ENCODE measurements around the gene DYNLL1.

DNA sequence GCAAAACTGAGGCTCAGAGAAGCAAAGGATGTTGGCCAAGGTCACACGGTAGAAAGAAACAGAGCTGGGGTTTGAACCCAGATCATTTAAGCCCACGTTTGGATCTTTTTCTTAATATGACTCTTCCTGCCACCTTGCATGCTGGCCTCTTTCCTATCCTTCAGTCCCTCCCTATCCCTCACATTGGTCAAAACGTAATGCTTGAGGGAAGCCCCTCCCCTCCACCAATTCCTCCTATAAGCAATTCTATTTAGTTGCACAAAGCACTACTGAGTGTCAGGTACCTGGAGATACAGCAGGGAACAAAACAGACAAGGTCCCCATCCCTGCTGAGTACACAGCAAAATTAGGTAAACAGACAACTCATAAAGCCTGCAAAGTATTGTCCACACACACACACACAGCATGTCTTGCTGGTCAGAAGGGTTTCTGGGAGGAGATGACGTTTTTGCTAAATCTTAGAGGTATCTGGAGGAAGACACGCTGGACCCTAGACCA, 179.2 kb downstream of the KSR2 start:
- PRO-cap = no peak

- PRO-cap = unidirectional peak, minus-strand start at chr12:118035387
Measured at GRCh38 chr12:118034703-118035883, 18.6 kb downstream of the RFC5 start.

GRCh38 chr12:118063605-118064724, 3.0 kb upstream of the WSB2 start:
- PRO-cap = no peak

- PRO-cap = no peak
Measured at GRCh38 chr12:118160017-118160463, 24.1 kb downstream of the PEBP1 start.

- PRO-cap = no peak
Measured at GRCh38 chr12:119168947-119169505, 9.7 kb upstream of the HSPB8 start.

- PRO-cap = no peak
Measured at GRCh38 chr12:119198395-119198902, 19.7 kb downstream of the HSPB8 start.

- PRO-cap = no peak
Measured at GRCh38 chr12:119444472-119444827, 109.9 kb downstream of the CCDC60 start.

DNA sequence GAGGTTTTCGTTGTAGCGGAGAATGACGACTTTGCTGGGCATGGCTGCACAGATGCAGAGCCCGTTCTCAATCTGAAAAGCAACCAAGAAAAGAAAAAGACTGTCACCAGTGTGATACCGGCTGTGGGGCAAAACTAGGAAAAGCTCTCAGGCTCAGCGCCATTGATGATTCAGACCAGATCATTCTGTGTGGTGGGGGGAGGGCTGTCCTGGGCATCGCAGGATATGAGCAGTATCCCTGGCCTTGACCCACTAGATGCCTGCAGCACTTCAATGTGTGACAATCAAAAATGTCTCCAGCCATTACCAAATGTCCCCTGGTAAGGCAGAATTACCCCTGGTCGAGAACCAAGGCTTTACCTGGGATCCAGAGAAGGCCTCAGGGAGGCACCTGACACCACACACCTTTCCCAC, 36.5 kb downstream of the PRKAB1 start:
- PRO-cap = no peak

DNA sequence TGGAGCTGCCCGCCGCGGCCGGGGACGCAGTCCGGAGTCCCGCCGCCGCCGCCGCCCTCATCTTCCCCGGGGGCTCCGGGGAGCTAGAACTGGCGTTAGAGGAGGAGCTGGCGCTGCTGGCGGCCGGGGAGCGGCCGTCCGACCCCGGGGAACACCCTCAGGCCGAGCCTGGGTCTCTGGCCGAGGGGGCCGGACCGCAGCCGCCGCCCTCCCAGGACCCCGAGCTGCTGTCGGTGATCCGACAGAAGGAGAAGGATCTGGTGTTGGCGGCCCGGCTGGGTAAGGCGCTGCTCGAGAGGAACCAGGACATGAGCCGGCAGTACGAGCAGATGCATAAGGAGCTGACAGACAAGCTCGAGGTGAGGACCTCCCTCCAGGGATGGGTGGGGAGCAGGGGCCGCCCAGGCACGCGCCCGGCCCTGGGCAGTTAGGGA, 920 bp downstream of the BICDL1 start:
- PRO-cap = no peak

- PRO-cap = no peak
Measured at GRCh38 chr12:120007261-120007797, 18.3 kb downstream of the BICDL1 start.

DNA sequence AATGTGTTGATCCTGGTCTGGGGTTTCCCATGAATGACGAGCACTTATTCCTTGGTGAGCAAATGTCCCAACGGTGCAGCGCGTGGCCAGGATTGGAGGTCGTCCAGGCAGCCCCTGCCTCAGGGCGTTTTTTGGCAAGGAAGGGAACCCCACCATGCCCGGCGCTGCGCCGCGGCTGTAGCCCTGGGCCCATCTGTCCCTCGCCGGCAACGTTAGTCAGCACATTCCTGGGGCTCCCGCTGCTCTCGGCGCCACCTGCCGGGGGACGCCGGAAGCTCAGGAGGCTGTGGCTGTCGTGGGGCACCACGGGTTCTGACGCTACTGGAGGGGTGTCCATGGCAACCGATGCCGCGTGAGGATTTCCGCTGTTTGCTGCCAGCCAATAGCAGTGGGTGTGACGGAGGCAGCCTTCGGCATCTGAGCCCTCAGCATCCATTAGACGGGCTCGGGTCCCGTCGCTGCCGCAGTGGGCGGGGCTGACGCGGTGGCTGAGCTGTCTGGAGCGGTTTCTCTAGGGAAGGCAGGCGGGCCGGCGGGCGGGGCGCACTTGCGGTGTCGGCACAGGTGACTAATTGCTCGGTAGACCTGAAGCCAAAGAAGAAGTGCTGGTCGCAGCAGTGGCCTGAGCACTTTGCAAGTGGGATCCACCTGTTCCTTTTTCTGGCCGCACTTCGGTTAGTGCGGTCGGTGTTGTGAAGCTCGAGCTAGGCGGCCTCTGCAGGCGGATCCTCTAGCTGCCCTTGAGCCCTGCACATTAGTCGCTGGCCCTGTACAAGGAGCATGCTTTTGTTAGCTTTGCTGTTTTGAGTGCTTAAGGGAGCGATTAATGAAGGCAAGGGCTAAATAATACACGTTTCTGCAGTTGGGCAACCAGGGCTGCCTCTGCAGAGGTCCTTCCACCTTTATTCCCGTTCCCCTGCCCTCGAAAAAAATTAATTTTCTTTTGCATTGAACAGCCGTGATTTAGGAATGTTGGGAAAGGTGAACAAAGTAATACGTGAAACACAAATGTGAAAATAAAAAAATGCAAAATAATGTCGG, 29.4 kb downstream of the RAB35 start:
- PRO-cap = bidirectional peak, plus-strand start at position 514 of the sequence, minus-strand start at position 195 of the sequence

GRCh38 chr12:120092723-120093720, 23.5 kb downstream of the RAB35 start:
- PRO-cap = no peak

GRCh38 chr12:120096308-120097391, 19.9 kb downstream of the RAB35 start:
- PRO-cap = no peak

DNA sequence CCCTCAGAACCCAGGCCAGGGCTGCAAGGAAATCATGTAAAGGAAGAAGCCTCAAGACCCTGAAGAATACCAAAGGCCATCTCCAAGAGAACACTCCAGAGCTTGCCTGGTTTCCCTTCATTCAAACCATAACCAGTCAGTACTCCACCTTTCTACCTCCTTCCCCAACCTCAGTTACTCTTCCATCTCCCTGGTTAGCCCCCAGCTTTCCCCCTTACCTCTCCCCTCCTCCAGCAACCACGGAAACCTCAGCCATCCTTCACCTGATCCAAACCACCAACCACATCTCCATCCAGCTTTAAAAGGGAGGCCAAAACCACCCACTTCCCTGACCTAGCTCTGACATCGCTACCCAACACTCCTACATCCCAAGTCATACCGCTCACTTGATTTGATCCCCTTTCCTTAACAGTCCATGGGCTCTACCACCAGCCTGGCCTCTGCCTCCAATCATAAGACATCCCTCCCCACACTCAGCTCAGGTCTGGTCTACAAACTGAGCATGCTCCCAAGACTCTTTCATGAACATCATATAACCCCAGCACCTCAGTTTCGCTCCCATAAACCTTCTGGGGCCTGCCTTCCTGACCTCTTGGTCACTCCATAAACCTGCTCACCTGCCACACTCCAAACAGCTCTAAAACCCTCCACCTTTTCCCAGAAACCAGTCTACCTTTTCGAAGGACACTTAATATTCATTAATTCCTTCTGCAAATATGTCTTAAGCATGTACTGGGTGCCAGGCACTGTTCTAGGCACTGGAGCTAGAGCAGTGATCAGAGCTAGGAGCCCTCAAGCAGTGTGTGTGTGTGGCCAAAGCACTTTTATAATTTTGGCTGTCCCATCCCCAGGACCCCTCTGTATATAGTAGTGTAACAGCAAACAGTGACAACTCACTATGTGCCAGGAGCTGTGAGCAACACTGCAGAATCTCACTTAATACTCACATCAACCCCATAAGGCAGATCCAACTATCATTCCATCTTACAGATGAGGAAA, 1.3 kb downstream of the RAB35 start:
- PRO-cap = no peak

DNA sequence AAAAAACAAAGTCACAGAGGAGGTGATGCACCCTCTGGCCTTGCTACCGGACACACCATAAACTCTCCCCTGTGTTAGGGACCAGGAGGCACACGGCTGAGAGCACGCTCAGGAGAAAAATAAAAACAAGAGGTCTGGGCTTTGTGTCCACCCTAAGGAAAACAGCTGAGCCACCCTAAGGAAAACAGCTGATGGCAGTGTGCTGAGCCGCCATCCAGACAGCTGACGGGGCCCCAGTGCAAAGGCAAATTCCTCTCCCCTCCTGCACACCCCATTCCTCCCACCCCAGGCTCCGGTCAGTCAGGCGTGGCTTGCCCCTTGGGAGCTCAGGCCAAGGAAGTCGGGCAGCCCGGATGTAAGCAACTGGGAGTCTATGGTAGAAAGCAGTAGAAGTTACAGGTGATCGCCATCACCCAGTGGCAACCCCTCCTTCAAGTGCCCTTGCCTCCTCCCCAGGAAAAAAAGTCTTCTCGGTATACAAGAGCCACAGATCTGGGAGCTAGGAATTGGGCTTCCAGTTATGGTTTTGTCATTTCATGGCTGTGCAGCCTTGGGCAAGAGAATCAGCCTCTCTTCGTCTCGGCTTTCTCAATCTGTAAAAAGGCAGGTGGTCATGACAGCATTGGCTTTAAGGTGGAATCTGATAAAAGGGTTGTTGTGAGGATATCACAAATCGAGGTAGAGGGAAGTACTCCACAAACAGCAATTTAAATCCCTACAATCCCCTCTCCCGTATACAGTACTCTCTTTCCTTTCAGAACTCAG, 2.3 kb downstream of the PXN start:
- PRO-cap = no peak

DNA sequence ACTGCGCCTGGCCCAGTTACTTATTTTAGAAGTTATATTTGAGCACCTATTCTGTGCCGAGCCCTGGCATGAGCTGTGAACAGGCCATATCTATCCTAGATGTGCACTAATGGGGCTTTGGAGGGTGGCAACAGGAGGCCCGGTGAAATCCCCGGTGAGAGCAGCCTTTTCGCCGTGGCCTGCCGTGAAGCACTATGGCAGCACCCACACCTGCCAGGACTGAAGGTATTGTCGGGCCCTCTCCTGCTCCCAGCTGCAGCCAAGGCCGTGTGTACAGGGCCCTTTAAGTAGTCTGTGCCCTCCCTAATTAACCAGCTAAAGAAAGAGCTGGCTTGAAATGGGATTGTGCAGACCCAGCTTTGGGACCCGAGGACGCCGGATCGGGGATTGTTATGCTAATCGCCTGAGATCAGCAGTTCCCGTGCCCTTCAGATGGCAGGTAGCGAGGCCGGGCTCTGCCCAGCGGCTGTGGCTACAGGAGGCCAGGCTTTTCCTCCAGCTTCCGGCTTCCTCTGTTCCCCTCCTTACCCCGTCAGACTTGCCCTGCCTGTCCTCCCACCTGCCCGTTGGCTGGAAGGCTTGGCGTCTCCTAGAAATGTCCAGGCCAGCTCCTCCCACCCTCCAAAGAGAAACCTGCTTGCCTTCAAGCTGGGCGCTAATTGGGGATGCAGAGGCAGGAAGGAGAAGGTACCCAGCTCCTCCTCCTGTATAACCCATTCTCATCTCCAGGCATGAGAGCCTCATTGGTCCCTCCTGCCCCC, 25.5 kb upstream of the MSI1 start:
- PRO-cap = no peak

DNA sequence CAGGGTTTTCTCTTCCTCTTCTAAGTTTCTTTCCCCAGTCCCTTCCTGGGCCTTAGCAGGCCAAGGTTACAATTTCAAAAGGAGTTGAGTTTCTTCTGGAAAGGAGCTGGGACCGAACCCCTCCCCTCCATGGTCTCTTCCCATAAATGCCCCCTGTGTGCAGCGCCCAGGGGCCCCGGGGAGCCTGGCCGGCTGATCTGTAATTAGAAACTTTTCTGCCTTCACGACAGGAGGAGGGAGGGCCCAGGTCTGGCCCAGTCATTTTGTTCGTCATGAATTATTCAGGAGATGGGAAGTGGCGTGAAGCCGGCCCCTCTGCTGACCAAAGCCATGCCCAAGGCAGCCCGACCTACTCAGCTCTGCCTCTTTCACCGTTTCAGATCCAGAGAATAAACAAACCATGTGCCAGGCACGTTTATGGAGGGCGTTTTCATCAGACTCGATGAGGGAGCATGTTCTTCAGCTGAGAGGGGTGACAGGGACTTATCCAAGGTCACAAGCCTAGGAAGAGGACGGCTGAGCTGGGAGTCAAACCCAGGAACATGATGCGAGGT, 33.3 kb upstream of the MSI1 start:
- PRO-cap = no peak

DNA sequence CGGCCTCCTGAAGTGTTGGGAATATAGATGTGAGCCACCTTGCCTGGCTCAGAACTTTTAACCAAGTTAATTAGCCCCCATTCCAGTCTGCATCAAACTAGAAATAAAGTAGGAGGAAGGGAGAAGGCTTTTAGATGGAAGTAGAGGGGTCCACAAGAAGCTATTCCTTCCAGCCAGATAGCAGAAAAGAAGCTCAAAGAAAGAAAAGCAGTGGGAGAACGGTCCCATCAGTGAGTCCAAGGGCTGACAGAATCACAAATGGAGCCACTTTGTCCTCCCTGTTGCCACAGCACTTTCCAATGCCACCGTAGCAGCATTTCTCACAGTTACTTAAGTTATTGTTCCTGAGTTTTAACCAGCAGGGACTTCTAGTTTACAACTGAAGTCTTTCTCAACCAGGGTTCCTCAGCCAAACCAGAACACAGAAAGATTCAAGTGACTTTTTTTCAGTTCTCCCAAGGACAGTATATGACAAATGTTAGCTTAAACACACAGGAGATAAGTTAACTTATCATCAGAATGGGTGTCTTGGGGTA, 6.8 kb downstream of the GATC start:
- PRO-cap = no peak

GRCh38 chr12:120474552-120475081, 5.1 kb upstream of the SRSF9 start:
- PRO-cap = no peak

DNA sequence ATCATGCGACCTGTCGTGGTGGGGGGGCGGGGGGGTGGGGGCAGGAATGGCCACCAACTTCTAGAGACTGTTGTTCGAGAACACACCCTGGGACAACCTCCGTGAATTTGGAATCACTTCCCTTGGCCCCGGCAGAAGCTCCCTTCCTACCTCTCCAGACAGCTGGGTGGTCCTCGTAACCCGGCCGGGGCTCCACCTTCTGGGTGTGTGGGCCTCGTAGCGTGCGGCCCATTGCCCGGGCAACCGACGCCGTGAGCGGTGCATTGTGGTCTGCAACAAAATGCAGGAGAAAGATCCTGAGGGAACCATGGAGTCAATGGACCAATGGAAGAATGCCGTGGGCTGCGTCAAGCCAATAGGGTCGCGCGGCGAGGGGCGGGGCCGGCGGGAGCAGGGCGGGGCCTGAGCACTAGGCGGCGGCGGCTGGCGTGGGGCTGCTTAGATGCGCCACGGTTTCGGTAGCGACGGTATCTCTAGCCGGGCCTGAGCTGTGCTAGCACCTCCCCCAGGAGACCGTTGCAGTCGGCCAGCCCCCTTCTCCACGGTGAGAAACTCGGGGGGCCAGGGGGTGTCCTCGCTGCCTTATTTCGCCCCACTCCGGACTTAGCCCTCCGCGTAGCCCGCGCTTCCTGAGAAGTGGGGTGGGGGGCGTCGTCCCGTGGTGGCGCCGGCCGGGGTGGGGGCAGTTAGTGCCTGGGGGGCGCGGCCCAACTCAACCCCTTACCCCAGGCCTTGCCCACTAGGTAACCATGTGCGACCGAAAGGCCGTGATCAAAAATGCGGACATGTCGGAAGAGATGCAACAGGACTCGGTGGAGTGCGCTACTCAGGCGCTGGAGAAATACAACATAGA, at the start of gene DYNLL1:
Gene DYNLL1, plus strand, starts transcription at position 441 of the 853 bp plus-strand sequence.
- PRO-cap = bidirectional peak, plus-strand start at position 441 of the sequence, minus-strand start at position 253 of the sequence